Myometrial cell (primary cell): ENCODE results near the gene ATF7IP2.

- RAMPAGE, long total RNA = no peak
Observed at GRCh38 chr16:5117407-5117891, 19.9 kb upstream of the EEF2KMT start.

DNA sequence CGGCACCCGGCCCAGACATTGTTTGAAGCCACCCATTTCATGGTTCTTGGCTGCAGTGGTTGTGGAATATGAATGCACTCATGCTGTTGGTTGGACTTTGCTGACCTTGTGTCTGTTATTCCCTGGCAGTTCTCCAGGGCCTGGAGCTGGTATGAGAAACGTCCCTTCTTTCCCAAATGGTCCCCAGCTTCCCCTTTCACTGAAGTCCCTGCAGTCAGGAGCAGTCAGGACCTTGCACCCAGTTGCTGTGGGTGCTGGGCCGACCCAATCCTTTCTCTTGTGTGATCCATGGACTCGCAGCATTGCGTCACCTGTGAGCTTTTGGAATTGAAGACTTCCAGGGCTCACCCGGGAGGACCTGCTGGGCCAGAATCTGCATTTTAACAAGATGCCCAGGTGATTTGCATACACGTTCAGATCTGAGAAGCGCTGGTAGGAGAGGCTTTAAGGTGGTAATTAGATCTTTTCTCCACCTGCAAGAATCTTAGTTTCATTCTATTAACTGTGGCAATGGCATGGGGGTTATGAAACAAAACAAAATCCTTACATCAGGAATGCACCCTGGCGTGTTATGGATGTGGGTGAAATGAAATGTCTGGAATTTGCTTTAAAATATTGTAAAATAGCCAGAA is 37.3 kb upstream of the EEF2KMT start:
- RAMPAGE, long total RNA = no peak

GRCh38 chr16:6548046-6548422 is 529.2 kb downstream of the RBFOX1 start:
- RAMPAGE, long total RNA = no peak

DNA sequence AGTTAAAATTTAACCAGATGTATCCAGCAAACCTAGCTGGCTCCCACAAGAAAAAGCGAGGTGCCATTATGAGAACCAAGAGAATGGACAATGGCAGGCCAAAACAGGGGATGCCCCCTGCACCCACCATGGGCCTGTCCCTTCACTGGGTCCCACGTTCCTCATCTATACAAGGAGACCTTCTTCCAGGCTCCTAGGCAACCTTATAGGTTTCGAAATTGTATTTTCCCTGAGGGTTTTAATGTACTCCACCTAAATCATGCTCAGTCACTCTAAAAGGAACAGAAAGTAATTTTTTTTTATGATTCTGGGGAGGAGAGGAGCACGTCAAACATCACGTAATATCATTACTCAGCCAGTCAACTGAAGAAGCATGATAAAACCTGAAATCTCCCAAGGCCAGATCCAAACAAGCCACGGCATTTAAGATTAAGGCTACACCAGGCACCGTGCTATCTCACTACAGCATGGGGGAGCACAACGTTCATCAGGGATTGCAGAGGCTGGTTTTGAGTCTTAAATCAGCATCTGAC is 3.8 kb upstream of the TMEM114 start:
- RAMPAGE, long total RNA = no peak

- RAMPAGE, long total RNA = no peak
Observed at GRCh38 chr16:8651475-8651943, 22.9 kb upstream of the ABAT start.

DNA sequence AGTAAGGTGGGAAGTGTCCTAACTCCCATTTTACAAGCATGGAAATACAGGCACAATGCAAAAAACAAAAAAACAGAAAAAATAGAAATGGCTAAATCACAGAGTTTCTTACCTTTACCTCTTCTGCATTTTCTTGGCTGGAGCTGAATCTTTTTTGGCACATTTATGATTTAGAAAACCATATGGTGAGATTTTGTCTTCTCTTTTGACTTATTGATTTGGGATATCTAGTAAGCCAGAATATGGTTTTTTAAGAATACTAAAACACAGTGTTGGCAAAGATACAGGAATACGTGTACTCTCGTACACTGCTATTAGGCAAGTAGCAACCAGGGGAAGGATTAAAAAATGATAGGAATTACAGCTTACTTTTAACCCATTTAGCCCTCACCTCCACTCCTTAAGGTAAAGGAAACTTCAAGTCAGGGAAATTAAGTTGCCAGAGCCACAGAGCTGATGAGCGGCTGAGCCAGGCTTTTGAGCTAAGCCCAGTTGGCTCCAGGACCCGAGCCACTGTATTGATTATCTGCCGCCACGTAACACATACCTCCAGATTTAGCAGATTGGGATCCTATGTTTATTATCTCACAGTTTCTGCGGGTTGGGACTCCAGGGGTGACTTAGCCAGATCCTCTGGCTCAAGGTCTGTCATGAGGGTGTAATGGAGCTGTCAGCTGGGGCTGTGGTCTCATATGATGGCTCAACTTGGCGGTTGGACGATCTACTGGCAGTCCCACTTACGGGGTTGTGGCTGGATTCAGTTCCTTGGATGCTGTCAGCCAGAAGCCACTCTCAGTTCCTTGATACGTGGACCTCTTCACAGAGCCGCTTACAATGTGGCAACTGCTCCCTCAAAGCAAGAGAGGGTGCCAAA is 57.5 kb downstream of the TMEM186 start:
- RAMPAGE, long total RNA = no peak

DNA sequence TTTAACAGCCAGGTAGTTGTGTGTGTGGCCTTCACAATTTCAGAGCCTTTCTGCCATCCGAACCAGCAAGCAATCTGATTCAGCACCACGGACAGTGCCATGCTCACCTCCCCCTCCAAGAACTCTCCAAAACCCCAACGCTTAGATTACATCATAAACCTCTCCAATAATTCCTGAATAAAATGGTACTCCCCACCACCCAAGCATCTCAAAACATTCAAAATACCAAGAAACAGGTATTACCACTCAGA is 31.8 kb downstream of the USP7 start:
- RAMPAGE, long total RNA = no peak

DNA sequence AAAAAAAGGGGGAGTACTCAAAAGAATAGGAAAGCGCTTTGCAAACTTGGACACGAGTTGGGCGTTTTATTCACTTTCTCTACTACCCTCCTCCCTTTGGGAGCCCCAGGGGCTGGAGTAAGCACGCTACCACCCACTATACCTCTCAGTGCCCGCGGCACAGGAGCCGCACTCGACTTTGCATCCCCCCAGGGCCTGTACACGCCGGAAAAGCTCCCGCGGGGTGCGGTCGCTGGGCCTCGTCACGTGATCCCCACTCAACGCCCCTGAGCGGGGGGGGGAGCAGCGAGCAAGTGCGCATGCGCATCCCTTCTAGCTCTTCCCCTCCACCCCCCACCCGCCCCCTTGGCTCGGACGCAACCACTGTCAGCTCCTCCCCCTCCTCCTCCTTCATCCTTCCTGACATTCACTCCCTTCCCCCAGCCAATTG is 444 bp upstream of the HAPSTR1 start:
- RAMPAGE, long total RNA = no peak

GRCh38 chr16:9125929-9126538 is 34.6 kb downstream of the HAPSTR1 start:
- RAMPAGE, long total RNA = no peak

- RAMPAGE, long total RNA = no peak
Observed at GRCh38 chr16:9369981-9370570, 278.6 kb downstream of the HAPSTR1 start.

- RAMPAGE, long total RNA = no peak
Observed at GRCh38 chr16:9489672-9490405, 398.4 kb downstream of the HAPSTR1 start.

DNA sequence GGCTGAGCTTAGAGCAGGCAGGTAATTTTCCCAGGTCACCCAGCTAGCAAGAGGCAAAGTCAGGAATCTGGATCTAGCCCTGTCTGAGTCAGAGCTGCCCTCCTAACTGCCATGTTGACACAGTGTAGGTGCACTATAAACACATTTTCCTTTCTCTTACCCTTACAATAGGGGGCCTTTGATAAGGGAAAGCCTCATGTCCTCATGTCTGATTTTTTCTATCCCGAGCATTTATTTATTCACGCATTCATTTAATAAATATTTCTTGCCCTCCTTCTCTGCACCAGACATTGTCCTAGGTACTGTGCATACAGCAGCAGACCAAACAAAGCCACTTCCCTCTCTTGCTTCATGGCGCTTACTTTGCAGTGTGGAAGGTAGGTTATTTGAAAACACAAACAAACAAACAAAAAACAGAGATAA is 454.5 kb downstream of the HAPSTR1 start:
- RAMPAGE, long total RNA = no peak

DNA sequence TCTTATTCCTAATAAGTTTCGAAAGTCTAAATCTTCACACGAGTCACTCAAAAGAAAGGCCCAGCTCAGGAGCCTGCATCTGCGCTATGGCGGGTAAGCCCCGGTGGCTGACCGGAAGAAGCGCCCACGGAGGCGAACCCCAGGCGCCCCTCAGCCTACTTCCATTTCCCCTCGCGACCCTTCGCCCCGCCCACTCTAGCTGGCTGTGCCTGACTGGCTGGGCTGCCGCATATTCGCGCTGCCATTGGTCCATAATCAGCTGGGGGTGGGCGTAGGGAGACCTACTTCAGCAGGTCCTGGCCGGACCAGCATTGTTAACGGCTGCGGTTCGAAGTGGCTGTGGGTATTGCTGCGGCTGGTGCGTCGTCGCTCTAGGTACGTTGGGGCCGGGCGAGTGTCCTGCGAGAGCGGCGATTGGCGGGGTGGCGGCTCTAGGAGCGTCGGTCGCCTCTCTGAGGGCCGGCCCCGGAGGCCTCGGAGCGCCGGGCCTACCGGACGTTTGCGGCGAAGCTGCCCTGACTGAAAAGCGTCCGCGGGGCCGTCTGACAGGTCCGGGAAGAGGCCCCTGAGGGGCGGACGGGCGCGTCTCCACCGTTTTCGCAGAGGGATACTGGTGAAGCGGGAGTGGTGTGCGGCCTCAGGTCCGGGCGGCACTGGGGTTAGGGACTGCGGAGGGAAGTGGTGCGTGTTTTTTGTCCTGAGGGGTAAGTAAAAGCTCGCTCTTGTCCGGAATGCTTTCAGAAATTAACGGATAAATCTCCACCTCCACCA is at the start of gene ATF7IP2:
Gene ATF7IP2 (plus strand): TSS at position 314 of the 771 bp plus-strand sequence.
- RAMPAGE, long total RNA = start-site peak on the plus strand centred at position 296 of the sequence, 44 bp wide, 48 and 65 reads in 2 replicates

DNA sequence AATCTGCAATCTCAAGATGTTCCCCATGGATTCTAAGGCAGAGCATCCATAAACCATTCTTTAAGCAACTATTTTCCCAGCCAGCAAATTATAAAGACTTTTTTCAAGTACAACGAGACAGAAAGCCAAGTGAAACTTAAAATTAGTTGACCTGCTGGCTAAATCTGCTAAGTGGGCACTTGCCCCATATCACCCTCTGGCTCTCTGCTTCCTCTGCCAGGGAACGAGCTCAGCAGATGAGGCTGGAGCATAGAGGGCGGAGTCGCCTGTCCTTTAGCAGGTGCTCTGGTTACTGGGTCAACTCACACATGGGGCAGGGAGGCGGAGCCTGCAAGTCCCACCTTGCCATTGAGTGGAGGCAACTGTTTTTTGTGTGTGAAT is 62.6 kb downstream of the EMP2 start:
- RAMPAGE, long total RNA = no peak

DNA sequence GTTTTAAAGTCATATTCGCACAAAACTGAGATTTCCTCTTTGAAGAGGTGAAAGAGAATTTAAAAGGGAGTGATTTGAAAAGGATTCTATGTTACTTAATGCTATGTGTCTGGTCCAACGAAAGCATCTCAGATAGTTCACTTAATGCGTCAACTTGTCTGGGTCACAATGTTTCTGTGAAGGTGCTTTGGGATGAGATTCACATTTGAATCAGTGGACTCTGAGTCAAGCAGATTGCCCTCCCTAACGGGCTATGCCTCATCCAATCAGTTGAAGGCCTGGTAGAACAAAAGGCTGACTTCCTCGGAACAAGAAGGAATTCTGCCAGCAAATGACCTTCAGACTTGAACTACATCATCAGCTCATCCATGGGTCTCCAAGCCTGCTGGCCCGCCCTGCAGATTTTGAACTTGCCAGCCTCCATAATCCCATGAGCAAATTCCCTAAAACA is 15.3 kb downstream of the EMP2 start:
- RAMPAGE, long total RNA = no peak

GRCh38 chr16:10569566-10570081 is 10.8 kb downstream of the EMP2 start:
- RAMPAGE, long total RNA = no peak

- RAMPAGE, long total RNA = no peak
Observed at GRCh38 chr16:10594405-10595262, 14.2 kb upstream of the EMP2 start.

GRCh38 chr16:10688284-10688774 is 6.4 kb downstream of the TEKT5 start:
- RAMPAGE, long total RNA = no peak

GRCh38 chr16:10931026-10931484 is 11.2 kb downstream of the DEXI start:
- RAMPAGE, long total RNA = no peak

GRCh38 chr16:10937483-10937825 is 4.8 kb downstream of the DEXI start:
- RAMPAGE, long total RNA = no peak